ENCODE measurements around the gene BTNL9.

DNA sequence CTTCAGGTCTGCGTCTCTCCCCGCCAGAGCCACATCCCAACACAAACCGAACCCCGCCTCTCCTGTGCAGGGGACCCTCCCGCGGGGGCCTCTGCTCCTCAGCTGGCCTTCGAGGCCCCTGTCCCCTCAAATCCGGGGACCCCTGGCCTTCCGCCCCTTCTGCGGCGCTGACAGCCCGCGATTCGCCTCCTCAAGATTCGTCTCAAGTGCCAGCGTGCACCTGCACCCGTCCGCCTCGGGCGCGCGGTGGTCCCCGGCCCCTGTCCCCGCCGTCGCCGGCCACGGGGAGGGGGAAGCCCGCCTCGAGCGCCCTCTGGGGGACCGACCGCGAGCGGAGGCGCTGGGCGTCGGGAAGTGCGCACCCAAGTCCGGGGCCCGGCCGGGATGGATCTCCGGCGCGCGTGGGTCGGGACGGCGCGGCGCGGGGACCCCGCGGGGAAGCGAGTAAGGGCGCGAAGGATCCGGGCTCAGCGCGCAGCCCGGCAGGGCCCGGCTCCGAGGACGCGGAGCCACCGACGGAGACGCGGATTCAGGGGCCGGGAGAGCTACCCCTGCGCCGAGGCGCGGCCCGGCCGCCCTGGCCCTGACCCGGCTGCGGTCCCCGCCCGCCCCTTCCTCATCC is 592 bp downstream of the FLT4 start:
- PRO-cap: unidirectional peak, plus-strand start at position 330 of the sequence

DNA sequence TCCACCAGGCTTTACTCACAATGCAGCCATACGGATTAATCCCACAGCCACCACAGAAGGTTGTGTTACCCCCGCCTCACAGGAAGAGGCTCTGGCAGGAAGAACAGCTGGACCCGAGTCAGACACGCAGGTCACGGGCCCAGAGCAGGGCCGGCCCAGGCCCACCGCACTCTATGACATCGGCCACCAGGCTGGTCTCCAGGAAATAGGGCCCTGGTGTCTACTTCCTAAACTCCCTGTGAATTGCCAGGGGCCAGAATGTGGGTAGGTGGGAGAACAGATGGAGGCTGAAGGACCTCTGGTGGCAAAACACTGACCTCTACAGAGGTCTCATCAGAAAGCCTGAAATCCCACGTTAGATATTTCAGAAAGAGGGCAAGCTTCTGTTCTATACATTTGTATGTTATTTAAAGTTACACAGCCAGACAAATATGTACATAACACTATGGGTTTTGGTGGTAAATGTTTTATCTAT is 15.5 kb downstream of the MGAT1 start:
- PRO-cap: no peak

- PRO-cap: bidirectional peak, plus-strand start at chr5:180805334, minus-strand start at chr5:180805303
Observed at GRCh38 chr5:180805148-180805643, 2.6 kb upstream of the MGAT1 start.

- PRO-cap: no peak
Observed at GRCh38 chr5:180813283-180813961, 10.8 kb upstream of the MGAT1 start.

DNA sequence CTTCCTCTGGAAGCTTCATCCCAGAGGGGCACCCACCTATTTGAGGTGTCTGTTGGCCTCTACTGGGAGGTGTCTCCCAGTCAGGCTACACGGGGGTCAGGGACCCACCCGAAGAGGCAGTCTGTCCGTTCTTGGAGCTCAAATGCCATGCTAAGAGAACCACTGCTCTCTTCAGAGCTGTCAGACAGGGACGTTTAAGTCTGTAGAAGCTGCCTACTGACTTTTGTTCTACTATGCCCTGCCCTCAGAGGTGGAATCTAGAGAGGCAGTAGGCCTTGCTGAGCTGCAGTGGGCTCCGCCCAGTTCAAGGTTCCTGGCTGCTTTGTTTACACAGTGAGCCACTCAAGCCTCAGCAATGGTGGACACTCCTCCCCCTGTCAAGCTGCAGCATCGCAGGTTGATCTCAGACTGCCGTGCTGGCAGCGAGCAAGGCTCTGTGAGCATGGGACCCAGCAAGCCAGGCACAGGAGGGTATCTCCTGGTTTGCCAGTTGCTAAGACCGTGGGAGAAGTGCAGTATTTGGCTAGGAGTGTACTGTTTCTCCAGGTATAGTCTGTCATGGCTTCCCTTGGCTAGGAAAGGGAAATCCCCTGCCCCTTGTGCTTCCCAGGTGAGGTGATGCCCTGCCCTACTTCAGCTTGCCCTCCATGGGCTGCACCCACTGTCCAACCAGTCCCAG is 13.1 kb upstream of the BTNL8 start:
- PRO-cap: no peak

GRCh38 chr5:181039780-181040837 is at the start of gene BTNL9:
Gene BTNL9, plus strand, starts transcription at chr5:181040266.
- PRO-cap: no peak

- PRO-cap: no peak
Observed at GRCh38 chr5:181044519-181044719, 4.4 kb downstream of the BTNL9 start.

- PRO-cap: no peak
Observed at GRCh38 chr5:181046179-181047214, 6.4 kb downstream of the BTNL9 start.

GRCh38 chr5:181085250-181085578 is 45.1 kb downstream of the BTNL9 start:
- PRO-cap: unidirectional peak, minus-strand start at chr5:181085489

GRCh38 chr5:181100331-181100985 is 30.5 kb downstream of the OR2V1 start:
- PRO-cap: no peak

- PRO-cap: no peak
Observed at GRCh38 chr5:181101118-181101545, 29.8 kb downstream of the OR2V1 start.

DNA sequence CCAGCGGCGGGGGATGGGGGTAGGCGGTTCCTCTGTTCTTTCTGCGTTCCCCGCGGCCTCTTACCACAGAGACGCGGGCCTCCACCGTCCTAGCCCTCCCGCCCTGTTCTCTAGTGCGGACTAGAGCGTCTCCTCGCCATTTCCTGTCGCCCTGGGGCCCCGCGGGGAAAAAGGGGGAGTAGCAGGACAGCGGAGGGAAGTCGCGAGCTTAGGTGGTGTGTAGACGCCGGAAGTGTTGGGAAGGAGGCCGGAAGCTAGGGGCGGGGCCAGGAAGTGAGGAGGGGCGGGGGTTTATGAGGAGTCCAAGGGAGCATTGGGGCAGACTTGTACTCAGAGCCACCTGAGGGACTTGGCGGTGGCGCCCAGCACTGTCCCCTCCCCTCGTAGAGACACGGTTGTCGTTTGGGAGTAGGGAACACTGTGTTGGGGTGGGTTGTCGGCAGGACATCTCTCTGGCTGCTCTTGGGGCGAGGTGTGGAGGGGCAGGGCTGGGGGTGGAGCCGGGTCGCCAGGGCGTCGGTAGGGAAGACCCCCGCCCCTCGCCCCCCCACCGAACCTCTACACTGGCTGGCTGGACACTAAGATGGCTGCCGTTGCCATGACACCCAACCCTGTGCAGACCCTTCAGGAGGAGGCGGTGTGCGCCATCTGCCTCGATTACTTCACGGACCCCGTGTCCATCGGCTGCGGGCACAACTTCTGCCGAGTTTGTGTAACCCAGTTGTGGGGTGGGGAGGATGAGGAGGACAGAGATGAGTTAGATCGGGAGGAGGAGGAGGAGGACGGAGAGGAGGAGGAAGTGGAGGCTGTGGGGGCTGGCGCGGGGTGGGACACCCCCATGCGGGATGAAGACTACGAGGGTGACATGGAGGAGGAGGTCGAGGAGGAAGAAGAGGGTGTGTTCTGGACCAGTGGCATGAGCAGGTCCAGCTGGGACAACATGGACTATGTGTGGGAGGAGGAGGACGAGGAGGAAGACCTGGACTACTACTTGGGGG is 635 bp downstream of the TRIM41 start:
- PRO-cap: bidirectional peak, plus-strand start at position 197 of the sequence, minus-strand start at position 145 of the sequence; bidirectional peak, plus-strand start at position 294 of the sequence, minus-strand start at position 210 of the sequence

- PRO-cap: no peak
Observed at GRCh38 chr5:181241236-181242048, 2.3 kb downstream of the RACK1 start.

- PRO-cap: bidirectional peak, plus-strand start at chr5:181247114, minus-strand start at chr5:181246935
Observed at GRCh38 chr5:181246821-181247216, 3.1 kb upstream of the RACK1 start.

GRCh38 chr5:181265053-181265517 is 4.1 kb upstream of the TRIM52 start:
- PRO-cap: no peak